Mesenchymal stem cell of Wharton's jelly (primary cell): ENCODE measurements around the gene SLC41A2.

DNA sequence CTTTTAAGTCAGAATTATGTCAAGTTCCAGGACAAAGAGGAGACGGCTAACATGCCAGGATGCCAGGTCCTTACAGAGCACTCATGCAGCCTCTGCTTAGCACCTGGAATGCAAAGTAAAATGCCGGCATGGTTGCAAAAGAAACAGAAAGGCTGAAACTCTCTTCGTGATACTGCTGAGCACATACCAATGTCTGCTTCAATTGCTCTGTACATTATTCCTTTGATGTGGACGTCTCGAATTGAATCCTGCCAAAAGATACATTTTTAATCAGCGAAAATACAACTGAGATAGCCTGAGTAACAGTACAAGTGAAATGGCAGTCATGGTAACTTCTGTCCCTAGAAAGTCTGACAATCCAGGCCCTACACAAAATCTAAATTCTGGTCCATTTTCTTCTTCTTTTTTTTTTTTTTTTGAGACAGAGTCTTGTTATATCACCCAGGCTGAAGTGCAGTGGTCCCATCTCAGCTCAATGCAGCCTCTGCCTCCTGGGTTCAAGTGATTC is 47.2 kb downstream of the NT5DC3 start:
- CAGE, long polyA plus RNA = no peak

GRCh38 chr12:103928591-103929065 is 1.6 kb upstream of the HSP90B1 start:
- CAGE, long polyA plus RNA = no peak

DNA sequence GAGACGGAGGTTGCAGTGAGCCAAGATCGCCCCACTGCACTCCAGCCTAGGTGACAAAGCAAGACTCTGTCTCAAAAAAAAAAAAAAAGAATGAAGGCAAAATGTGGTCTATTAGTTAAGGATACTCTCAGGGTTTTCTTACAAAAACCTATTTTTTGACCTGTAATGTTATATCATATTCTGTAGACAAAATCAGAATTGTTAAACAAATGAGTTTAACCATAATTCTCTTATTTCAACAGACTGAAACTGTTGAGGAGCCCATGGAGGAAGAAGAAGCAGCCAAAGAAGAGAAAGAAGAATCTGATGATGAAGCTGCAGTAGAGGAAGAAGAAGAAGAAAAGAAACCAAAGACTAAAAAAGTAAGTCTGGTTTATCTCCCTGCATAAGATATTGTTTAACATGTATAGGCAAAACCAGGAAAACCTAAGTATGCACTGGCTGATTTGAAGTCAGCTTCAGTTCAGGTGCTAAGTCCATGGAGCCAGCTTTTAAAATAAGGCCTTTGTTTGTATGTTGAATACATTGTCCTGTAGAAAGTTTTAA is 8.0 kb downstream of the HSP90B1 start:
- CAGE, long polyA plus RNA = start-site peak on the plus strand centred at position 308 of the sequence, 109 bp wide, 220 and 657 reads in 2 replicates

DNA sequence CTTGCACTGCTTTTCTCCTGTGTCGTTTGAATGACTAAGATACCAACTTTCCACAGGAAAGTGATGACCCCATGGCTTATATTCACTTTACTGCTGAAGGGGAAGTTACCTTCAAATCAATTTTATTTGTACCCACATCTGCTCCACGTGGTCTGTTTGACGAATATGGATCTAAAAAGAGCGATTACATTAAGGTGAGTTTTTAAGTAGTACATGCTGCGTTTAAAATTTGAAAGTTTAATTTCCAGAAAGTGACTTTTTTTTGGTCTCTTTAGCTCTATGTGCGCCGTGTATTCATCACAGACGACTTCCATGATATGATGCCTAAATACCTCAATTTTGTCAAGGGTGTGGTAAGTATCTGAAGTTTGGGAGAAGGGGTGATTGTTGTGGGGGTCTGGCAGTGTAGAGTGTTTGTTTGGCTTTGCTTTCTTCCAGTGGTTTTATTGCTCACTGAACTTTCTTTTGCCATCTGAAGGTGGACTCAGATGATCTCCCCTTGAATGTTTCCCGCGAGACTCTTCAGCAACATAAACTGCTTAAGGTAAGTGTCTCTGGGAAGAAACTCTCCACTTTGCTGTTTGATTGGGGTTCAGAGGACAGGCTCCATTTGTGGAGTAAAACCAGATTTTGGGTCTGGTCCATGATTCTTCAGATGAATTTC is 11.3 kb downstream of the HSP90B1 start:
- CAGE, long polyA plus RNA = no peak

DNA sequence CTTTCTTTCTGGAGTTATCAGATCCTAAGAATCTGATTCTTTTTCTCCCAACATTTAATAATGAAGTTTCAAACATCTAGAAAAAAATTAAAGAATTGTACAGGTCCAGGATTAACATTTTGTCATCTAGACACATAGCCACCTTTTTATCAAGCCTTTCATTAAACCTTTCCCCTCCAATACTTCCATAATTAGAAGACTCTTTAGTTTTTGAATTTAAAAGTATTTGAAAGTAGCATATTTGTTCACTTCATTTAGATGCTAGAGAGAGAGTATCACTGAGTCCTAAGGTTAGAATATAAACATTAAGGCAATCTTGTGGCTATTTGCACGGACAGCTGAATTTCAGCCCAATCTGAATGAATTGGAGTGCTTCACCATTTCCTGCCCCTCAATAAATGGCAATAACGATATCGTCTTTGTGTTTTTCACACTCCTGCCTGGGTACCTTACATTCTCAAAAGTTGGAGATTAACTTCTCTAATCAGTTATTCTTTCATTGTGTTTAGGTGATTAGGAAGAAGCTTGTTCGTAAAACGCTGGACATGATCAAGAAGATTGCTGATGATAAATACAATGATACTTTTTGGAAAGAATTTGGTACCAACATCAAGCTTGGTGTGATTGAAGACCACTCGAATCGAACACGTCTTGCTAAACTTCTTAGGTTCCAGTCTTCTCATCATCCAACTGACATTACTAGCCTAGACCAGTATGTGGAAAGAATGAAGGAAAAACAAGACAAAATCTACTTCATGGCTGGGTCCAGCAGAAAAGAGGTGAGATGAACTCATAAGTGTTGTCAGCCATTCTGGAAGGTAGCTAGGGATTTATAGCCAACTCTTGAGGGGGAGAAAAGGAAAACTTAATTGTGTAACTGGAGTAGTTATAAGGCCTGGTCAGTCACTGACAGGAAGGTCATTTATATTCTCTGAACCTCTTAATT is 12.1 kb downstream of the HSP90B1 start:
- CAGE, long polyA plus RNA = start-site peak on the plus strand centred at position 639 of the sequence, 248 bp wide, 126 and 1,223 reads in 2 replicates

DNA sequence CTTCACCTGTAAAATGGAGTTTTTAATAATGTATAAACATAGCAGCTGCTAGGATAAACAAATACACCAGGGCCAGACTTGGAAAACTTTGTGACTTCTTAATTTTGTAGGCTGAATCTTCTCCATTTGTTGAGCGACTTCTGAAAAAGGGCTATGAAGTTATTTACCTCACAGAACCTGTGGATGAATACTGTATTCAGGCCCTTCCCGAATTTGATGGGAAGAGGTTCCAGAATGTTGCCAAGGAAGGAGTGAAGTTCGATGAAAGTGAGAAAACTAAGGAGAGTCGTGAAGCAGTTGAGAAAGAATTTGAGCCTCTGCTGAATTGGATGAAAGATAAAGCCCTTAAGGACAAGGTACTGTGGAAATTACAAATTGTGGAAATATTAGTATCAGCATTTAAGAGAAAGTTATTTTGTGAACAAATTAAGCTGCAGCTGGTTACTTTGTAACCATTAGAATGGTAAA is 12.8 kb downstream of the HSP90B1 start:
- CAGE, long polyA plus RNA = no peak

DNA sequence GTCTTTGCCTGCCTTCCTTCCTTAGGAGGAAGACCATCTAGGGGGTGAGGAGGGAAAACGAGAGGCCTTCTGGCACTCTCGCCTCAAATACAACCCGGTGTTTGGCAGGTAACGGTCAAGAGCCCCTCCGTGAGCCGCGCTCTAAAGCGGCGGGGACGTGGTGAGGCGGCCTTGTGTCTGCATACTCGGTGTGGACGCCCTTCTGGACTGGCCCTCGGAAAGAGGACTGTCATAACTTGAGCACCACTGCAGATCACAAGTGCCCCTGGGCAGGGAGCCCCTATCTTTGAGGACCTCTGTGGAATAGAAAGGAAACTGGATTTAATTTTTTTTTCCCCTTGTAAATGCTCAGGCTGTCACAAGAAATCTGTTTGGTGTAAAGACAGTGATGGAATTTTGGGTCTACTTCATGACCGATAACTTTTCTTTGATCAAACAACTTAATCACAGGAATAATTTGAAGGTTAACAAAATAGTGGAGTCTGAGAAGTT is 828 bp downstream of the HCFC2 start:
- CAGE, long polyA plus RNA = no peak

DNA sequence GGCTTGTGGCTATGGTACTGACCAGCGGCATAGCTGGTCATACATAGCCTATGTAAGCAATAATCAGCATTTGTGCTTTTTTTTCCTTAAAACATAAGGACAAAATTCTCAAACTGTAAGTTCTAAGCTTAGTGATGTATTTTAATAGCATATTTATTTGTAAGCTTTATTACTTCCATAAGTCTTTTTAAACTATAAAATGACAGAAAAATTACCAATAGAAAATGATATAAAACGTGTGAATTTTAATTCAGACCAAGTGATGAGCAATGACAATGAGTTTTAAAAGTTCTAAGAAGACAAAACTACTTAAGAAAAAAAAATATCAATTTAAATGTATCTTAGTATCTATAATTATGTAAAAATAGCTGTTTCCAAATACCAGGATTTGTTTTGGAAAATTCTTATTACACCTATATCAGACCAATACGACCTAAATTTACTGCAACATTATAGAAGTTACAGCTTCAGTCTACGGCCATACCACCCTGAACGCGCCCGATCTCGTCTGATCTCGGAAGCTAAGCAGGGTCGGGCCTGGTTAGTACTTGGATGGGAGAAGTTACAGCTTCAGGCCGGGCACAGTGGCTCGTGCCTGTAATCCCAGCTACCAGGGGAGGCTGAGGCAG is 13.1 kb downstream of the NFYB start:
- CAGE, long polyA plus RNA = no peak

GRCh38 chr12:104178059-104178348 is 37.6 kb upstream of the TXNRD1 start:
- CAGE, long polyA plus RNA = no peak

DNA sequence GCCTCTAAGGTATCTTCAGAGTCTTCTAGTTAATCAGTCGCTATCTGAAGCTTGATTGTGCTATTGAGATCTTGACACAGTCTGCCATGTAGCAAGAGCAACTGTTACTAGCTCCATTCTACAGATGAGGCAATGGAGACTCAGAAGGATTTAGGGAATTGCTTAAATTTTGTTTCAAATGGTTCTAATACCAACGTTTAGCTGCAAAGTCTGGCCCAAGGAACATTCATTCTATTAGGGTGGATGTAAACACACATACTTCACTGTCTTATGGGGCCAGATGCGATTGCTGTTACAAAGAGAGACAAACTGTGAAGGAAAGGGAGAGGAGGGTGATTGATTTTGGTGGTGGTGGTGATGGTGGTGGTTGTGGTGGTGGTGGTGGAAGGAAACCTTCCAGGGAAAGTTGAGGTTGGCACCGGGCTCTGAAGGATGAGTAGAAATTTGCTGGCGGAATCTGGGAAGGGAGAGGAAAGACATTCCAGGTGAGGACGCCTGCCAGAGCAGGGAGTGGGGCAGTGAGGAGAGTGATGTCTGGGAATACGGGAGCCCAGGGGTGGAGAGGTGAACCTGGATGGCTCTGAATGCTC is 15.8 kb downstream of the CHST11 start:
- CAGE, long polyA plus RNA = no peak

DNA sequence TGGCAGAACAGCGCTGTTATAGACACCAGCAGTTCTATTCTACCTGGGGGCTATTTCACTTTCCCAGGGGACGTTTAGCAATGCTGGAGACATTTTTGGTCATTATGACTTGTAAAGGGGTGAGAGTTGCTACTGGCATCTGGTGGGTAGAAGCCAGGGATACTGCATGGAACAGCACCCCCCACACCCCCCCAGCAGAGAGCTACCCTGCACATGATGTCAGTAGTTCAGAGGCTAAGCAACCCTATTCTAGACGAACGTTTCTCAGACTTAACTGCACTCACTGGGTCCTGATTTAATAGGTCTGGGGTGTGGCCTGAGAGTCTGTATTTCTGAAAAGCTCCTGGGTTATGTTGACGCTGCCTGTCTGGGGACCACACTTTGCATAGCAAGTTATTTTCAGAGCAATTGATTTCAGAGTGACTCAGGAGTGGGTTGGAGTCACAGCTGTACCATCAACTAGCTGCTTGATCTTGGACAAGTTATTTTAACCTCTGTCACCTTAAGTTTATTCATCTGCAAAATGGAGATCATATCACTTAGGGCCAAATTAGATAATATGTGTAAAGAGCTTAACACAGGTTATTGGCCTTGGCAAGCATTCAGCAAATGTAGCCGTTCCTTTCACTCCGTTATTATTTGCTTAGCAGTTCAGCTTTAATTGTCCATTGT is 48.5 kb downstream of the CHST11 start:
- CAGE, long polyA plus RNA = no peak

DNA sequence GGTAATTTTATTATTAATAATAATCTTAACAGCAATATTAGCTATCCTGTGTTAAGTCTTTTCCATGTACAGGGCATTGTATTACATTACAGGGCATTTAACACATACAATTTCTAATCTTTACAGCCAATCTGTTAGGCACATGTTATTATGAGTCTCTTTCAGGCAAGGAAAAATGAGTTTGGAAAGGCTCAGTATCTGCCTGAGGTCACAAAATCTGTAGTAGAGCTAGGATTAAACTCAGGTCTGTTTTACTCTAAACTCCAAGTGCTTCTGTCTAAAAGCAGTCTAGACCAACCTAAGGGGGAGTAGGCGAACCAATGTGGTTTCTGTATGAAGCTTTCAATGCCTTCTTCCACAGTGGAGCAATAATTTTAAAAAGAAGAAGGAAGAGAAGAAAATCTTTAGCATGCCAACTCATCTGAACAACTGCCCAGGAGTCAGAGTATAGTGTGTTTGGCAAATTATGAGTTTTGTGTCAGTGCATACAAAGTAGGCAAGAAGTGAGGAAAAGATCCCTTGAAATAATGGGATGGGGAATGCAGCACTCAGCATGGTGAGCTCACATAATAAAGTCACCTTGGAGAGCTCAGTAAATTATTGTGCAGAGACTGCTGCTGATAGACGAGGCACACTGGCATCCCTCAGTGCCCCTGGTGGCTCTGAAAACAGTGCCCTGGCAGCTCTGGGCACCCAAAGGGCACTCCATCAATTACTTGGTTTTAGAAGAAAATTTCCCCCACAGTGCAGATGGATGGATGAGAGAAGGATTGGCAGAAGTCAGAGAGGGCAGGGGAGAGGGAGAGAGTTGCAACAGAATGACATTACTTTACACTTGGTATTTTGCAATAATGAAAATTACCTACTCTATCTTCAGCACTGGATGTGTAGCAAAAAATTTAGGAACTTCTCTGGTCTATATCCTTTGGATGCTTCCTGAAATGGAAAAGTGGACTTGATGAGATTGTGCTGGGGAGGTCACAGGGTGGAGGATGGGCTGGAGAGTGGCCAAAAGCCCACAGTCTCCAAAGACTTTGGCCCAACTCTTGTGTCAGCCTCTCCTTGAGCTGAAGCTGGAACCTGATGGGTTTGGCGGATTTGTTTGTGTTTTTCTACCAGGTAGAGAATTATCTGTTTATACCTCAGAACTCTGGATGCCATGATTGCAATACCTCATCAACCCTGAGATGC is 192.9 kb downstream of the CHST11 start:
- CAGE, long polyA plus RNA = no peak

GRCh38 chr12:104673401-104674038 is 216.8 kb downstream of the CHST11 start:
- CAGE, long polyA plus RNA = no peak

- CAGE, long polyA plus RNA = no peak
Measured at GRCh38 chr12:104722904-104723132, 235.3 kb downstream of the SLC41A2 start.

- CAGE, long polyA plus RNA = no peak
Measured at GRCh38 chr12:104740708-104741081, 217.4 kb downstream of the SLC41A2 start.

DNA sequence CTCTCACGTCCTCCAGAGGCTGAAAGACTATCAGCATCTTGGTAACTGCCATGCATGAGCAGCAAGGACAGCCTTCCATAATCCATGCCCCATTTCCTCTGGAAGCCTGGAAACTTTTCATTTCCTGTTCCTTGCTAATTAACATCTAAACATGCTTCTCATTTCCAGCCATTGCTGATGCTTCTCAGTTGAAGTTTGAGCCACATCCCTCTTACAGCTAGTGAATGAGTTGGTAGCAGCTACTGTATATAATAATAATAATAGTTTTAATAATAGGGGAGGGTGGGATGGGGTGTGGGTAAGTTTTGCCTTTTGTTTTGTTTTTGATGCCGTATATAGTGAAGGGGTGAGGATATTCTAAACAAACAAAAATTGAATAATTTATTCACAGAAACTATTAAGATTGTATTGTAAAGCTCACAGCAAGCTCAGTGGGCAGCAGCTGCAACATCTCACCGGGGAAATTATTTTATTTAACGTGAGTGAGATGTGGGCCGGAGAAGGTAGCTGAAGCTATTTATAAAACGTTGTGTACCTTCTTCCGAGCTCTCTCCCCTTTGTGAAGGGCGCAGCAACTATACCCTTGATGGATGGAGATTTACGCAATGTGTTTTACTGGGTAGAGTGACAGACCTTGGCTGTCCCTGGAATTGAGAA is 198.8 kb downstream of the SLC41A2 start:
- CAGE, long polyA plus RNA = no peak

- CAGE, long polyA plus RNA = no peak
Measured at GRCh38 chr12:104896648-104897008, 61.5 kb downstream of the SLC41A2 start.

DNA sequence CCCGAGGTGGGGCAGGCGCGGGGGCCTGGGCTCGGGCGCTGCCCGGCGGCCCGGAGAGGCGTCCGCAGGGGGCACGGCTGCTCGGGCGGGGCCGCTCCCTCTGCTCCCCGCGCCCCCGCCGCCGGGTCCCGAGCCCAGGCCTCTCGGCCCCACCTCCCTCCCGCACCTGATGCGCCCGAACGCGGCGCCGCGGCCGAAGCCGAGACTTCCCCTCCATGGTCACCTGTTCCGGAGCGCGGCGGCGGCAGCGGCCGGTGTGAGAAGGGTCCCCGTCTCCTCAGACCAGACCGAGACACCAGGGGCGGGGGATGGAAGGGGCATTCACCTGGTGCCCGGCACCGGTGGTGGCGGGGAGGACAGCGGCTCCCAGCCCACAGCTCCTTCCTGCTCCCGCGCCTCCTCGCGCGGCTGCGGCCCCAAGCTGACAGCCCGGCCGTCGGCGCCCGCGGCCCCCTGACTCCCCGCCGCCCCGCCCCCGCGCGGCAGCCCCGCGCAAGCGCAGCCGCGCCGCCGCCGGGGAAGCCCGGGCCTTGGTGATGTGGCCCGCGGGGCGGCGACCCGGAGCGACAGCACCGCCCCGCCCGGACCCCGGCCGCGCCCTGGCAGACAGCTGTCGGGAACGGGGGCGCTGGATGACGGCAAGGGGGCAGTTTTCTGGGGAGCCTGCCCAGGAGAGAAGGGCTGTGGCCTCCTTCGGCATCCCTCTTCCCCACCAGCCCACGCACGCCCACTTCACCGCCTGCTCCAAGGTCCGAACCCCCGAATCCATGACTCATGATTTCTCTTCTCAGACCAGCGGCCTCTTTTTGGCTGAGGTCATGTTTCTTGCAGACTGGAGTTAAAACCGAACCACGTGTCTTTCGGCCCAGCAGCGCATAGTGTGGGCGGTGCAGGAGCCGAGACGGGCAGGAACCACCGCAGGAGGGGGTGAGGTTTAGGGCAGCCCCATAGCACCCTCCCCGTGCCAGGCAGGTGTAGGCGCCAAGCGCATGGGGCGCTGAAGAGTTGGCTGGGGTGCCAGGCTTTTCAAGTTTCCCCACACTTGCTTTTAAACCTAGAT is at the start of gene SLC41A2:
Gene SLC41A2, minus strand, starts transcription at position 426 of the 1,060 bp plus-strand sequence.
- CAGE, long polyA plus RNA = no peak

DNA sequence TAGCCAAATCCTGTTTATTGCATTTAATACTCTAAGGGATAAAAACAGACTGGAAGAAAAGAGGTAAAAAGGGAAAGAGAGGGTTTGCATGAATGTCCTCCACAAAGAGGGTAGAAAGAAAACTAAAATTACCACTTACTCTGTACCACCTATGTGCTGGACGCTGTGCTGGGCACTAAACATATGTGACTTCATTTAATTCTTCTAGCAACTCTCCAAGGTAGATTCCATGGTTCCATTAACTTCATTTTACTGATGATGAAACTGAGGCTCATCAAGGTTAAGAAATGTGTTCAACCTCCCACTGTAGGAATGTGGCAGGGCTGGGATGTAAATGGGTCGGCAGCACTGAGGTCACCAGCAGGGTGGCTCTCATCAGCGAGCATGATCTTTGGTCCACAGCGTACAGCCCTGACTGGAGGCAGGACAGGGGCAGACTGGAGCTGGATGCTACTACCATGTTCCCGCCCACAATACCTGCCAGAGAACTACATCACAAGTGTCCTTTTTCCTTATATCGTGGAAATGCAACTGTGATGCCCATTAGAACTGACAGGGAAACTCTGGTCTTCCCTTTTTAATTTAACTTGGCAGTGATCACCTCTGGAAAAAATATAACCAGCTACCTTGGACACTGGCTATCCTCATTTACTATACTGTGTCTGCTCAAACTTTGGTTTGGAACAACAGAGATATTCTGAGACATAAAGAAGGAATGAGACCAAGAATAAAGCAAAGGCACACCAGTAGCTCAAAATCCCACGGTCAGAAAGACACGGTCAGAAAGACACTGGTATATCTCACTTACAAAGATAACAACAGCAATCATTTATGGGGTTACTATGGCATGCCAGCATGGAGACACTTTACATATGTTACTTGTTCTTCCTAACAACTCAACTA is 4.5 kb downstream of the APPL2 start:
- CAGE, long polyA plus RNA = no peak

GRCh38 chr12:105234130-105234935 is 1.6 kb downstream of the APPL2 start:
- CAGE, long polyA plus RNA = no peak